ENCODE measurements around the genes BCAN and NES.

GRCh38 chr1:156122458-156122846 lies 7.9 kb downstream of the LMNA start:
- RAMPAGE, long total RNA: no peak
- RRBS: 6% methylated on average over 3 of the region's 10 CpGs
PRO-cap:
- standard: no peak
- CoPRO, capped RNA only, 2 experiments: no peak in any of the 2 experiments
- CoPRO, capped and uncapped RNA, 2 experiments: no peak in any of the 2 experiments
- CoPRO, uncapped RNA only, 2 experiments: no peak in any of the 2 experiments
CAGE:
- cytosol, long polyA plus RNA: no peak
- long polyA plus RNA: no peak
- nucleolus, long total RNA: no peak
- nucleus, long polyA plus RNA: no peak

DNA sequence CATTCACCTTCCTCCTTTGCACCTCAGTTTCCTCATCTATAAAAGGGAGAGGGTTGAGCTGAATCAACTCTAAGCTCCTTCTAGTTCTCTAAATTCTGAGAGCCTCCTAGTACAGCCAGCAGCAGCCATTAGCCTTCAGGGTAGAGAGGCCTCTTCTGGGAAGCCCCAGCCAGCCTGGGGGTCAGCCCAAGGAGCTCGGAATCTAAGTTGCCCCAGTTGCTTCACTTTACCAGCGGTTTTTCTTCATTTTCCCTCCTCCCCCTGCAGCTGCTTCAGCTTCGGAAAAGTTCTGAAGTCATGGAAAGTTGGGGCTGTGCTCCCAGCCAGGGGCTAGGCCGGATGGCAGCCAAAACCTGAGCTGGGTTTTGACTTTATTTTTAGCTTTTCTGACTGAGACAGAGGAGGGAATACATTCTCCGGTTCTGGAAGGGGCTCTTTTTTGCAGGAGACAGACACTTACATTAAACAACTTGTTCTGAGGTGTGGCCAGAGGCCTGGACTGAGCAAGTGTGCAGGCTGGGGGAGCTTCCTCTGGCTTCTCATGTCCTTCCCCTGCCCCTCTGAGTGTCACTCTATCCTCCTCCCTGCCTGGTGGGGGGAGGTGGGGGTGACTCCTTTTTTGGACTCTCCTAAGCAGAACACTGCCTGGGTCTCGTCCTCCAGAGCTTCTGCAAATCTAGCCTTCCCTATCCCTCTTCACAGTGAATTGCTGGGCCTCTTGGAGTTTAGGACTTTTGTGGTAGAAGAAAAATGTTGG lies 14.4 kb downstream of the LMNA start:
- RAMPAGE, long total RNA: no peak
- RRBS: 89% methylated on average over 1 of the region's 6 CpGs
PRO-cap:
- standard: no peak
- CoPRO, capped RNA only, 2 experiments: no peak in any of the 2 experiments
- CoPRO, capped and uncapped RNA, 2 experiments: no peak in any of the 2 experiments
- CoPRO, uncapped RNA only, 2 experiments: peak in 1 of 2 experiments; most common plus-strand start position 41 of the sequence (in 1)
CAGE:
- cytosol, long polyA plus RNA: no peak
- long polyA plus RNA: no peak
- nucleolus, long total RNA: no peak
- nucleus, long polyA plus RNA: no peak

DNA sequence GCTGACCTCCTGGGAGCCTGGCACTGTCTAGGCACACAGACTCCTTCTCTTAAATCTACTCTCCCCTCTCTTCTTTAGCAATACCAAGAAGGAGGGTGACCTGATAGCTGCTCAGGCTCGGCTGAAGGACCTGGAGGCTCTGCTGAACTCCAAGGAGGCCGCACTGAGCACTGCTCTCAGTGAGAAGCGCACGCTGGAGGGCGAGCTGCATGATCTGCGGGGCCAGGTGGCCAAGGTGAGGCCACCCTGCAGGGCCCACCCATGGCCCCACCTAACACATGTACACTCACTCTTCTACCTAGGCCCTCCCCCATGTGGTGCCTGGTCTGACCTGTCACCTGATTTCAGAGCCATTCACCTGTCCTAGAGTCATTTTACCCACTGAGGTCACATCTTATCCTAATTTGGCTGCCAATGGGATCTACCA lies 16.0 kb downstream of the LMNA start:
- RAMPAGE, long total RNA: no peak
- RRBS: no CpG with 5 or more reads among the region's 6 CpGs
PRO-cap:
- standard: no peak
- CoPRO, capped RNA only, 2 experiments: no peak in any of the 2 experiments
- CoPRO, capped and uncapped RNA, 2 experiments: no peak in any of the 2 experiments
- CoPRO, uncapped RNA only, 2 experiments: no peak in any of the 2 experiments
CAGE:
- cytosol, long polyA plus RNA: no peak
- long polyA plus RNA: no peak
- nucleolus, long total RNA: no peak
- nucleus, long polyA plus RNA: no peak

DNA sequence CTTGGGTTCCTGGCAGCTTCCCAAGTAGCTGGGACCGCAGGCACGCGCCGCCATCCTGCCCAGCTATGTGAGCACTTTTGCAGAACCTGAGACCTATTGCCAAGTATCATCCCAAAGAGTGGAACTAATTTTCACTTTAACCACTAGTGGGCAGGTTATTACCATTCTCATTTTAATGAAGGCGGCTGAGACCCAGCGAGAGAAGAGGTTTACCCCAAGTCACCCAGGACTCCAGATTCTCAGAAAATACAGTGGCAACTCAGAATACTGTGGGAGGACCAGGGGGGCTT lies 7.4 kb upstream of the SEMA4A start:
- RAMPAGE, long total RNA: no peak
- RRBS: no CpG with 5 or more reads among the region's 6 CpGs
PRO-cap:
- standard: no peak
- CoPRO, capped RNA only, 2 experiments: no peak in any of the 2 experiments
- CoPRO, capped and uncapped RNA, 2 experiments: no peak in any of the 2 experiments
- CoPRO, uncapped RNA only, 2 experiments: no peak in any of the 2 experiments
CAGE:
- cytosol, long polyA plus RNA: no peak
- long polyA plus RNA: no peak
- nucleolus, long total RNA: no peak
- nucleus, long polyA plus RNA: no peak

- RAMPAGE, long total RNA: no peak
- RRBS: no CpG with 5 or more reads among the region's 10 CpGs
PRO-cap:
- standard: no peak
- CoPRO, capped RNA only, 2 experiments: no peak in any of the 2 experiments
- CoPRO, capped and uncapped RNA, 2 experiments: no peak in any of the 2 experiments
- CoPRO, uncapped RNA only, 2 experiments: no peak in any of the 2 experiments
CAGE:
- cytosol, long polyA plus RNA: no peak
- long polyA plus RNA: no peak
- nucleolus, long total RNA: no peak
- nucleus, long polyA plus RNA: no peak
Observed at GRCh38 chr1:156150431-156151325, 2.7 kb upstream of the SEMA4A start.

- RAMPAGE, long total RNA: no peak
- RRBS: no CpG with 5 or more reads among the region's 8 CpGs
PRO-cap:
- standard: no peak
- CoPRO, capped RNA only, 2 experiments: no peak in any of the 2 experiments
- CoPRO, capped and uncapped RNA, 2 experiments: no peak in any of the 2 experiments
- CoPRO, uncapped RNA only, 2 experiments: no peak in any of the 2 experiments
CAGE:
- cytosol, long polyA plus RNA: no peak
- long polyA plus RNA: no peak
- nucleolus, long total RNA: no peak
- nucleus, long polyA plus RNA: no peak
Observed at GRCh38 chr1:156160314-156160693, 6.9 kb downstream of the SEMA4A start.

DNA sequence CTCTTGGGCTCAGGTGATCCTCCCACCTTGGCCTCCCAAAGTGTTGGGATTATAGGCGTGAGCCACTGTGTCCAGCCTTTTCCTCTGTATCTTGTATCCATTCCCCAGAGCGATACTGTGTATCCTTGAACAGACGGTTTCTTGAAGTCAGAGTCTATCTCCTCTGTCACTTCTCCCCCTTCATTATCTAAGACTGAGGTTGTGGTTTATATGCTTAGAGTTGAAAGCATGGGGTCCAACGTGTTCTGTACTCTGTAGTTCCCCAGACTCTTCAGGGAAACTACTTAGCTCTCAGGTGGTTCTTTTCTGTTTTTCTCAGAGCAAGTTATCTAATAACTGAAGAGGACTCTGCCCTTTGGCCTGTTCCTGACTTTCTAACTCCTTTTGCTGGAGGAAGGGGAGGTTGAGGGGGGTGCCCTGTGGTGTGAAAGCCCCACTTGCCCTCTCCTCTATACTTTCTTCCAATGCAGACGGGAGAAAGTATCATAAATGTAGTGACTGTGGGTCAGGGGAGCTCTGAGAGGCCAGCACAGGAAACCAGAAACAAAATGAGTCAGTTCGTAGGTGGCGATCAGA lies 4.9 kb downstream of the SLC25A44 start:
- RAMPAGE, long total RNA: no peak
- RRBS: no CpG with 5 or more reads among the region's 7 CpGs
PRO-cap:
- standard: no peak
- CoPRO, capped RNA only, 2 experiments: no peak in any of the 2 experiments
- CoPRO, capped and uncapped RNA, 2 experiments: no peak in any of the 2 experiments
- CoPRO, uncapped RNA only, 2 experiments: no peak in any of the 2 experiments
CAGE:
- cytosol, long polyA plus RNA: no peak
- long polyA plus RNA: no peak
- nucleolus, long total RNA: no peak
- nucleus, long polyA plus RNA: no peak

DNA sequence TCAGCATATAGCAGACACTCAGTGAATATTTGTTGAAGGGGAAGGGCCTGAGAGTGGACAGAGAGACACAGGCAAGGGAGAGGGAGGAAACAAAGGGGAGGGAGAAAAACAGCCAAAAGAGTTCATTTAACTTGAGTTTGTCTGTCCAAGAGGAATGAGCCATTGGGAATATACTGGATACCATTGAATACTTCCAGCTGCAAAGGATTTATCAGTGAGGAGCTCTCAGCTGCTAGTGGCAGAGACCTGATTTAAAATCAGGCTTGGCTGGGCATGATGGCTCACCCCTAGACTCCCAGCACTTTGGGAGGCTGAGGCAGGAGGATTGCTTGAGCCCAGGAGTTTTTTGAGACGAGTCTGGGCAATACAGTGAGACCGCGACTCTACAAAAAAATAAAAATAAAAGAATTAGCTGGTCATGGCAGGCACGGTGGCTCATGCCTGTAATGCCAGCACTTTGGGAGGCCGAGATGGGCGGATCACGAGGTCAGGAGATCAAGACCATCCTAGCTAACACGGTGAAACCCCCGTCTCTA lies 11.4 kb upstream of the BGLAP start:
- RAMPAGE, long total RNA: no peak
- RRBS: no CpG with 5 or more reads among the region's 9 CpGs
PRO-cap:
- standard: no peak
- CoPRO, capped RNA only, 2 experiments: no peak in any of the 2 experiments
- CoPRO, capped and uncapped RNA, 2 experiments: no peak in any of the 2 experiments
- CoPRO, uncapped RNA only, 2 experiments: peak in 1 of 2 experiments; most common plus-strand start position 171 of the sequence (in 1)
CAGE:
- cytosol, long polyA plus RNA: no peak
- long polyA plus RNA: no peak
- nucleolus, long total RNA: no peak
- nucleus, long polyA plus RNA: no peak

DNA sequence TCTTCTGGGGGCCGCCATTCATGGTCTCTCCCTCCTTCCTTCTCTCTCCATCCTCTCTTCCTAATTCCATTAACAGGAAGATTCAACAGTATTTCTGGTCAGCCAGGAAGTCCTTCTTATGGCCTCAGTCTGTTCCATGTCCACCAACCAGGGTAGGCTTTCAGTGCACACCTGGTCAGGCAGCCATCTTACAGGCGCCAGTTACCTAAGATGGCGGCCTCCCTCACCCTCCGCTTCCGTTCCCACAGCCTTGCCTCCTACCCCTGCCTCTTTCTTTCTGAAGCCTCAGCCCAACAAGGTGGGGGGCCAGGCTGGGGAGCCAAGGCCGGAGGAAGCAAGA lies 43.5 kb downstream of the RHBG start:
- RAMPAGE, long total RNA: no peak
- RRBS: no CpG with 5 or more reads among the region's 6 CpGs
PRO-cap:
- standard: no peak
- CoPRO, capped RNA only, 2 experiments: no peak in any of the 2 experiments
- CoPRO, capped and uncapped RNA, 2 experiments: no peak in any of the 2 experiments
- CoPRO, uncapped RNA only, 2 experiments: no peak in any of the 2 experiments
CAGE:
- cytosol, long polyA plus RNA: no peak
- long polyA plus RNA: no peak
- nucleolus, long total RNA: no peak
- nucleus, long polyA plus RNA: no peak

DNA sequence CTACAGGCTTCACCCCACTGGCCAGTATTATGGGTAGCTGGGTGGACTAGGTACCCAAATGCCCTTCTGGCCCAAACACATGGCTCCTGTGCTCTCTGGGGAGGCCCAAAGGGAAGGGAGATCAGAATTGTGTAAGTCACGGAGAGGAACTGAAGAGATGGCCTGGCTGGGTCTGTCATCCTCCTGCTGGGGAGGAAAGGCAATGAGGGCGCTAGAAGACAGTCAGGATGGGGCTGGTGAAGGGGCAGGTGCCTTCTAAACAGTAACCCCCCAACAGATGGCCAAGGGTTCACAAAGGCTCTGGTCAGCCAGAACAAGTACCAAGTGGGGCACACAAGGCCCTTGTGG lies 9.4 kb downstream of the MEF2D start:
- RAMPAGE, long total RNA: no peak
- RRBS: no CpG with 5 or more reads among the region's 2 CpGs
PRO-cap:
- standard: no peak
- CoPRO, capped RNA only, 2 experiments: no peak in any of the 2 experiments
- CoPRO, capped and uncapped RNA, 2 experiments: no peak in any of the 2 experiments
- CoPRO, uncapped RNA only, 2 experiments: no peak in any of the 2 experiments
CAGE:
- cytosol, long polyA plus RNA: no peak
- long polyA plus RNA: no peak
- nucleolus, long total RNA: no peak
- nucleus, long polyA plus RNA: no peak

GRCh38 chr1:156497524-156498671 lies 2.7 kb downstream of the MEF2D start:
- RAMPAGE, long total RNA: no peak
- RRBS: no CpG with 5 or more reads among the region's 9 CpGs
PRO-cap:
- standard: no peak
- CoPRO, capped RNA only, 2 experiments: no peak in any of the 2 experiments
- CoPRO, capped and uncapped RNA, 2 experiments: no peak in any of the 2 experiments
- CoPRO, uncapped RNA only, 2 experiments: no peak in any of the 2 experiments
CAGE:
- cytosol, long polyA plus RNA: no peak
- long polyA plus RNA: no peak
- nucleolus, long total RNA: no peak
- nucleus, long polyA plus RNA: no peak

DNA sequence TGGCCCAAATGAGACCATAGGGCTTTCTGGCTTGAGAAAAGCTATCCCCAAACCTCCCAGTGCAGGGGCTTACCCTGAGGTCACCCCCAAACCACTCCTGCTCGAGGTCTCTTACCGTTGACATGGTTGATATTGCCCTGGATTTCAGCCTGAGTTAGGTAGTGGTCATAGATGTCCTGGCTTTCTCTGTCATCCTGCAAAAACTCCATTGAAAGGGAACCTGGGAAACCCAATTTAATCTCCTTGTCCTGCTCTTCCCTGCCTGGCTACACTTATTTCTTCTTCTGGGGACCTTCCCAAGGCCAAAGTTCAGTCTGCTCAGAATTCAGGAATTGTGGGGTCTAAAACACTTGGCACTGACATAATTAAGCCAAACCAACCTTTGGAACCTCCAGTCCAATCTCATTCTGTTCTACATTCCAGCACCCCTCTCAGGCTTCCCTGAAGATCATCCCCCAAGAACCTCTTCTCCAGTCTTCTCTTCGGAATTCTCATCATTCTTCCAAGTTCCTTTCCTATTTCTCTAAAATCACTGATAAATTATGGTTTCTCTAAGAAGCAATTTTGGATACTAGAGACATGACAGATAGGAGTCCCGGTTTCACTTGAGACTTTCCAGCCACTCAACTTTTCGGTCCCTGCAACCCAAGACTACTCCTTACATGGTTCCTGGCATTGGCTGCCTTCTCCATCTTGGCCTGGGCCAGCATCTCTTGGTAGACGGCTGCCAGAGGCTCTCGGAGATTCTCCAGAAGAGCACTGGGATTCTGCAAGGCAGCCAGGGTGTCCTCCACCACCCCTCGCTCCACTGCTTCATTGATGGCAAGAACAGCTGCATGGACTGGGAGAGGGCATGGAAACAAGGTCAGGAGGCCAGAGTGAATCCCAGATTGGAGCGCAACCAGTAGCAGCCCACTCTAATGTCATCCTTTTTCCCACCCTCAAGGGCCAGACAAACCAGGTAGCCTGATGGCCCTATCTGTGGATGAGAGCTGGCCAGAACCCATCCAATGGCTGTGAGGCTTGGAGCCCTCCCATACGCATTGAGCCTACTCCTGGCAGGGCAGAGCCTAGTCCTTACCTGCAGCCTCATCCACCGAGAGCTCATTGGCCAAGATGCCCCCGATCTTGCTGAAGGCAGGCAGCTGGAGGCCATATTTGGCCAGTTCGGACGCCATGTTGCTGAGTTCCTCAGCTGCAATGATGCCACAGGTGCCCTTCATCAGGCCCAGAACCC lies 9.5 kb downstream of the IQGAP3 start:
- RAMPAGE, long total RNA: no peak
- RRBS: no CpG with 5 or more reads among the region's 14 CpGs
PRO-cap:
- standard: no peak
- CoPRO, capped RNA only, 2 experiments: no peak in any of the 2 experiments
- CoPRO, capped and uncapped RNA, 2 experiments: no peak in any of the 2 experiments
- CoPRO, uncapped RNA only, 2 experiments: no peak in any of the 2 experiments
CAGE:
- cytosol, long polyA plus RNA: no peak
- long polyA plus RNA: no peak
- nucleolus, long total RNA: no peak
- nucleus, long polyA plus RNA: no peak

GRCh38 chr1:156615199-156615593 lies 4.0 kb upstream of the HAPLN2 start:
- RAMPAGE, long total RNA: no peak
- RRBS: no CpG with 5 or more reads among the region's 3 CpGs
PRO-cap:
- standard: no peak
- CoPRO, capped RNA only, 2 experiments: no peak in any of the 2 experiments
- CoPRO, capped and uncapped RNA, 2 experiments: no peak in any of the 2 experiments
- CoPRO, uncapped RNA only, 2 experiments: no peak in any of the 2 experiments
CAGE:
- cytosol, long polyA plus RNA: no peak
- long polyA plus RNA: no peak
- nucleolus, long total RNA: no peak
- nucleus, long polyA plus RNA: no peak

- RAMPAGE, long total RNA: no peak
- RRBS: 40% methylated on average over 14 of the region's 47 CpGs
PRO-cap:
- standard: no peak
- CoPRO, capped RNA only, 2 experiments: no peak in any of the 2 experiments
- CoPRO, capped and uncapped RNA, 2 experiments: no peak in any of the 2 experiments
- CoPRO, uncapped RNA only, 2 experiments: peak in 2 of 2 experiments; most common minus-strand start chr1:156641749 (in 1)
CAGE:
- cytosol, long polyA plus RNA: no peak
- long polyA plus RNA: no peak
- nucleolus, long total RNA: no peak
- nucleus, long polyA plus RNA: no peak
Observed at GRCh38 chr1:156641622-156642257, at the start of gene BCAN. BCAN (plus strand) TSS chr1:156642117.

DNA sequence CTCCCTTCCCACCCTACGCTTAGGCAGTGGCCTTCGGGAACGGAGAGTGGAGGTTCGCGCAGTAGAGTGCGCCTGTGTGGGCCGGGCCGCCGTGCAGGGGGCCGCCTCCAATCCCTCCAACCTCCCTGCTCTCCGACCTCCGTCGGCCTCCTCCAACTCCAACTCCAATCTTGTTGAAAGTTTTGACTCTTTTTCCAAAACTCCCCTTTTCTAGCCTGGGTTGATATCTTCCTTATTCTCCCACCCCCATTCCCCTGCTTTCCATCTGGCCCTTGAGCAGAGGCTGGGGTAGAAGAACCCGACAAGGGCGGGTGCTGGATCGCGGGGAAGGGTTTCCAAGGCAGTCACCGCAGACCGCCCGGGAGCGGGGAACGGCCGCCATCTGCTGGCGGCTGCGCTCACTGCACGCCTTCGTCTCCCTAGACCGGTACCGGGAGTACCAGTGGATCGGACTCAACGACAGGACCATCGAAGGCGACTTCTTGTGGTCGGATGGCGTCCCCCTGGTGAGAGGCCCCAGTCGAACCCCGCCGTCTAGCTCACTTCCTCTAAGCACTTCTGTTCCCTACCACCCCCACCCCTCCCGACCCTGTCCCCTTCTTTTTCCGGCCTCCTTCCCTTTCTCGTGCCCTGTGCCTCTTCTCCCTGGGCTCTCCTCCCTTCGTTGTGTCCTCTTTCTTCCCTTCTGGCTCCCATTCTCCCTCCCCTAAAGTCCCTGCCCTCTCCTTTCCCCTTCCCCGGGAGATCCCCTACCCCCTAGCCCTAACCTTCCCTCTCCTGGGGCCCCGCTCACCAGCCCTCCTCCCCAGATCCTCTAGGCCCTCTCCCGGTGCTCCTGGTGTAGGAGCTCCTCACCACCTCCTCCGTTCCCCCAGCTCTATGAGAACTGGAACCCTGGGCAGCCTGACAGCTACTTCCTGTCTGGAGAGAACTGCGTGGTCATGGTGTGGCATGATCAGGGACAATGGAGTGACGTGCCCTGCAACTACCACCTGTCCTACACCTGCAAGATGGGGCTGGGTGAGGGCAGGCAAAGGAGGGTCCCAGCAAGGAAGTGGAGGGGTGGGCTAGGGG lies 15.7 kb downstream of the BCAN start:
- RAMPAGE, long total RNA: no peak
- RRBS: 6% methylated on average over 11 of the region's 48 CpGs
PRO-cap:
- standard: unidirectional peak, minus-strand start at position 711 of the sequence
- CoPRO, capped RNA only, 2 experiments: no peak in any of the 2 experiments
- CoPRO, capped and uncapped RNA, 2 experiments: peak in 1 of 2 experiments; most common minus-strand start position 452 of the sequence (in 1)
- CoPRO, uncapped RNA only, 2 experiments: peak in 2 of 2 experiments; most common minus-strand start position 484 of the sequence (in 2)
CAGE:
- cytosol, long polyA plus RNA: no peak
- long polyA plus RNA: no peak
- nucleolus, long total RNA: no peak
- nucleus, long polyA plus RNA: no peak

- RAMPAGE, long total RNA: no peak
- RRBS: 59% methylated on average over 6 of the region's 107 CpGs
PRO-cap:
- standard: bidirectional peak, plus-strand start at chr1:156677482, minus-strand start at chr1:156677407
- CoPRO, capped RNA only, 2 experiments: peak in 2 of 2 experiments; most common plus-strand start chr1:156677482 (in 2); most common minus-strand start chr1:156677407 (in 2)
- CoPRO, capped and uncapped RNA, 2 experiments: peak in 1 of 2 experiments; most common plus-strand start chr1:156677437 (in 1); most common minus-strand start chr1:156677406 (in 1)
- CoPRO, uncapped RNA only, 2 experiments: no peak in any of the 2 experiments
CAGE:
- cytosol, long polyA plus RNA: no peak
- long polyA plus RNA: no peak
- nucleolus, long total RNA: no peak
- nucleus, long polyA plus RNA: no peak
Observed at GRCh38 chr1:156676546-156677708, at the start of gene NES. NES (minus strand) TSS chr1:156677407.

- RAMPAGE, long total RNA: no peak
- RRBS: no CpG with 5 or more reads among the region's 10 CpGs
PRO-cap:
- standard: no peak
- CoPRO, capped RNA only, 2 experiments: no peak in any of the 2 experiments
- CoPRO, capped and uncapped RNA, 2 experiments: no peak in any of the 2 experiments
- CoPRO, uncapped RNA only, 2 experiments: no peak in any of the 2 experiments
CAGE:
- cytosol, long polyA plus RNA: no peak
- long polyA plus RNA: no peak
- nucleolus, long total RNA: no peak
- nucleus, long polyA plus RNA: no peak
Observed at GRCh38 chr1:156692277-156692707, 13.1 kb downstream of the CRABP2 start.